ENCODE measurements around the gene DHX38.

GRCh38 chr16:70602916-70603115 lies 43.5 kb upstream of the IL34 start:
- PRO-cap = unidirectional peak, minus-strand start at chr16:70603030

DNA sequence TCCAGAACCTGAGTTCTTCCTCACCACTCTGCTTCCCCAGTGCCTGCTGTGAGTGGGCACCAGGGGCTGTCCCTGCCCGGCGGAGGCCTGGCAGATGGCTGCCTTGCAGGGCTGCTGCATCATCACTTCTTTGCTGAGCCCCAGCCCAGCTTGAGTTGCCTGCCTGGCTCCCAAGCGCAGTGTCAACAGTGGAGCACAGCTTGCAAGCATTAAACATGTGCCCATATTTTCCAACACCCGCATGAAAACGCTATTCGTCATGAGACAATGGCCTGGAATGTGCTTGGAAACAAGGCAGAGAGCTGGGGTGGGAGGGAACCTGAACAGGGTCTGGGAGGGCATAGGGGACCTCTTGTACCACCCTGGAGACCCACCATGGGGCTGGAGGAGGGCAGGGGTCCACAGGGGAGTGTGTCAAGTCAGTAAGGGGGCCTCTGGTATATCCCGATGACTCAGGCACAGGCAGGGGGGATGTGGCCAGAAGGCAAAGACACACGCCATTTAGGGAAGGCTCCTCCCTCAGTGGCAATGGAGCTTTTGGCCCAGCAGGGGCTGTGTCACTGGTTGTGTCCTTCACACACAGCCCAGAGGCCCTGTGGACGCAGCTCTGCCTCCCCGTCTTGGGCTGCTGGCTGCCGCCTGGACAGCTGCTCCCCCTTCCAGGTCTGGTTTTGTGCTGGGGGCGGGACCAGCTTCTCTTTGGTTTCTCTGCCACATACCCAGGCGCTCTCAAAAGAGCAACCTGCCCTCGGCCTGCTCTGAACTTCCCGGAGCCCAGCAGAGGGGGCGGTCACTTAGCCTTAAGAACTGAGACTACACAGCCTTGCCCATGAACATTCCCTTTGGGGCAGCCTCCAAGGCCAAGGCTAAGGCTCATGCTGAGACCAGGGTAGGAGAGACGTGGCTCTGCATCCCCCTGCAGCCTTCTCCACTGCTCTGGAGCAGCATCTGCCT lies 17.4 kb upstream of the MTSS2 start:
- PRO-cap = bidirectional peak, plus-strand start at position 188 of the sequence, minus-strand start at position 180 of the sequence

GRCh38 chr16:71524845-71525493 lies 1.3 kb upstream of the CHST4 start:
- PRO-cap = no peak

- PRO-cap = no peak
Observed at GRCh38 chr16:71558235-71558682, 18.6 kb downstream of the TAT start.

- PRO-cap = no peak
Observed at GRCh38 chr16:71594063-71594498, 17.2 kb upstream of the TAT start.

GRCh38 chr16:71684250-71684767 lies 40.2 kb downstream of the PHLPP2 start:
- PRO-cap = no peak

DNA sequence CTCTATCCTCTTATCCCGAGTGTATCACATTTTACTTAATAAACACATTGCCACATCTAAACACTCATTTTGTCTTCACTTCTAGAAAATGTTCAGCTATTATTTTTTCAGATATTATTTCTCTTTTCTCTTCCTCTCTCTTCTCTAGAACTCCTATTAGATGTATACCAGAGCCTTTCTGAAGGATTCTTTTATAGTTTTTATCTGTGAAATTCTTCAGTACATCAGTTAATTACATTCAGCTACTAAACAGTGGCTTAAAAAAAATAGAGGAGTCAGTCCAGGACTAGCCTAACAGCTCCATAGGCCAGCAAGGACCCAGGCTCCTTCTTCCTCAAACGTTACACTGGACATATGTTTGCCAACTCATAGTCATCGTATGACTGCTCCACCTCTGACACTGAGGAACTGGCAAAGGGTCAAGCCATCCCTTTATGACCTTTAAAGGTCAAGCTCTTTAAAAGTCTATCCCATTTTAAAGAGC lies 36.8 kb downstream of the PHLPP2 start:
- PRO-cap = no peak

GRCh38 chr16:71761934-71762593 lies 37.6 kb upstream of the PHLPP2 start:
- PRO-cap = no peak

- PRO-cap = bidirectional peak, plus-strand start at chr16:71808398, minus-strand start at chr16:71808317
Observed at GRCh38 chr16:71807918-71808579, 585 bp downstream of the AP1G1 start.

DNA sequence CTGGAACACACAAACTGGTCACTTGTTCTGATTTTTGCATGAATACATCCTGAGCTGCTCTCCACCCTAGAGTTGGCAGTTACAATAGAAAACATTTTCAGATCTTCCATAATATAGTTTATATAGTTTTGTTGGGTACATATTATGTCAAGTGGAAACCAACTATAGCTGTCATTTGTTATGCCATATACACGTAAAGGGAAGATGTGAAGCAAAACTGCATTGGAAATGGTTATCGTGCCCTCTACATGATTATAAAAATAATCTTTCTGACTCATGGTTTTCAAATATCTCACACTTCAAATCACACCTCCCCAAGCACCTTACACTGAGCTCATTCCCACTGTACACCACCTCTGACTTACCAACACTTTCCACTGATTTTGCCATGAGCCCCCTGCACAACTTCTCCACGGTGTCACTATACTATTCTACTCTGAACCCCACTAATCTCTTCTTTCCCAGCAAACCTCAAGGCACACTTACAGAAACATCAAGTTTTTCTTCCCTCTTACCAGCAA lies 18.9 kb downstream of the ZNF821 start:
- PRO-cap = no peak

DNA sequence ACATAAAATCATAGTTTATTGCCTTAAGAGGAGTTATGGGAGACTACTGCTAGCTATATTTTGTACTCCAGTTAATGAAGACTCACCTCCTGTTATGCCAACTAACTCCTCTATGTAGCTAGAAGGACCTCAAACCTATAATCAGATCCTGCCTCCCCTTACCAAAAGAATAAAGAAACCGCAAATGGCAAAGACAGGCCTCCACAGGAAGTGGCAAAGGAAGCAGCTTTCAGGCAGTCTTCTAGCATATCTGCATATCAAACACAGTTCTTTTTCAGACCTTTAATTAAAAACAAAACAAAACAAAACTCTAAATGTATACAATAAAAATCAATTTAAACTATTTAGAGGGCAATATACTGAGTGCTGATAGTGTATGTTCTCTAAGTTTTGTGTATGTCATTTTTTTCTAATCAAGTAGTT lies 2.8 kb downstream of the ZNF821 start:
- PRO-cap = no peak

DNA sequence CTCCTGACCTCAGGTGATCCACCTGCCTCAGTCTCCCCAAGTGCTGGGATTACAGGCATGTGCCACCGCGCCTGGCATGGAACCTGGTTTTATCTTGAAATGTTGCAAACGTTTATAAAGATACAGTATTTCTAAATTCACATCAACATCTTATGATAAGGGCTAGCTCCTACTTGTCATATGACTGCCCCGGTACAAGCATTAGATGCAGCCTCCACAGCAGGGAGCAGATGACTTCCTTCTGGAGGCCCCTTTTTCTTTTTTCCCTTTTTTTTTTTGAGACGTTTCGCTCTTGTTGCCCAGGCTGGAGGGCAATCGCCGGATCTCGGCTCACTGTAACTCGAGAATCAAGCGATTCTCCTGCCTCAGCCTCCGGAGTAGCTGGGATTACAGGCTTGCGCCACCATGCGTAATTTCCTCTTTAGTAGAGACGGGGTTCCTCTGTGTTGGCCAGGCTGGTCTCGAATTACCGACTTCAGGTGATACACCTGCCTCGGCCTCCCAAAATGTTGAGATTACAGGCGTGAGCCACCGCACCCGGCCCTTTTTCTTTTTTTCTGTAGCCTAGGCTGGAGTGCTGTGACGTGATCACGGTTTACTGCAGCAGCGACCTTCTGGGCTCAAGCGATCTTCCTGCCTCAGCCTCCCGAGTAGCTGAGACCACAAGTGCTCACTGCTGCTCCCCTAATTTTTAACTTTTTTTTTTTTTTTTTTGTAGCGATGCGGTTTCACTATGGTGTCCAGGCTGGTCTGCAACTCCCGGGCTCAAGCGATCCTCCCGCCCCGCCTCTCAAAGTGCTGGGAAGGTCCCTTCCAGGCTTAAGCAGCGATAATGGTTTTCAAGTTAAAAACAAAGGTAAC lies 1.1 kb upstream of the IST1 start:
- PRO-cap = no peak

DNA sequence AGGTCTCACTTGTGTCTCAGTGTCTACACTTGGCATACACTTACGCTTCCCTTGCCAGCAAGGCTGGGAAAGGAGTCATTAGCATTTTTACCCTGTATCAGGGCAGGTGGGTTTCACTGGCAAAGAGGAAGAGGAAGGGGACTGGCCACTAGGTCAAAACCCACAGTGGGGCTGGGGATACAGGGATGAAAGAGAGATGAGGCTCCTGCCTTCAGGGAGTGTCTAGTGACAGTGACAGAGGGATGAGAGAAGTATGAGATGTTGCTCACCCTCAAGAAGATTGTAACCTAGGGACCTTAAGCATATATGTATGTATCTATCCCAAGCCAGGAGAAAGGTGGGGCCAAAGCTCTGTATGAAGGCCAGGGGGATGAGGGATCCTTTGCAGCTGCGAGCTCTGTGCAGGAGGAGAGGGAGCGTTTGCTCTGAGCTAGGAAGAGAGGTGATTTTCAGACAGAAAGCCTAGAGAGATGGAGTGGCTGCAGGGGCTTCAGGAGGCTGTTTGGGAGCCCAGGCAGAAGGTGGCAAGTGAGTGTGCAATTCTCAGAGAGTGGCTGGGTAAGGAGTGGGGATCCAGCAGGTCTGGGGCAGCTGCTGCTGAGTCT lies 7.7 kb downstream of the DHODH start:
- PRO-cap = no peak

DNA sequence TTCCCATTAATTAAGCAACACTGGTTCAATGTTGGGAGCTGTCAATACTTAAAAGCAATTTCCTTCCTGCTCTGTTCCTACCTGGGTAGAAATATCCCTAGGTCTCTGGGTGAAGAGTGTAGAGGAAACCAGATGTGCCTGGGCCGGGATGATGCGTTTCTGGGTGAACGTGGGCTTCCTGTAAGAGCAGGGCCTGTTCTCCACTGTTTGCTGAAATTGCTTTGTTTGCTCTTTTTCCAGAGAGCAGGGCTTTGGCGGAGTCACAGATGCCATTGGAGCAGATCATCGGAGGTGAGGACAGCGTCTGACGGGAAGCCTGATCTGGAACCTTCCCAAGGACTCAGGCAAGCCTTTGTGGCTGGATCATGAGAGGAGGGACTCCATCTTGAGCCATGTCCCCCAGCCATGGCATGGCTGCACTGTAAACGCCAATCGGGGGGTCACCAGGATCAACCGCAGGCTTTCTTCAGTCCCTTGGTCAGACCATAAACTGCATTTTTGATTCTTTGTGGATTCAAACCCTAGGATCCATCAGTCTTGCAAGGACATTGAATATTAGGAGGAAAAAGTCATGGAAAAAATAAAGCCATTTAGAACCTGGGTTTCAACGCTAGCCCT lies 15.5 kb downstream of the DHODH start:
- PRO-cap = no peak

- PRO-cap = no peak
Observed at GRCh38 chr16:72027550-72028389, 19.2 kb downstream of the DHODH start.

DNA sequence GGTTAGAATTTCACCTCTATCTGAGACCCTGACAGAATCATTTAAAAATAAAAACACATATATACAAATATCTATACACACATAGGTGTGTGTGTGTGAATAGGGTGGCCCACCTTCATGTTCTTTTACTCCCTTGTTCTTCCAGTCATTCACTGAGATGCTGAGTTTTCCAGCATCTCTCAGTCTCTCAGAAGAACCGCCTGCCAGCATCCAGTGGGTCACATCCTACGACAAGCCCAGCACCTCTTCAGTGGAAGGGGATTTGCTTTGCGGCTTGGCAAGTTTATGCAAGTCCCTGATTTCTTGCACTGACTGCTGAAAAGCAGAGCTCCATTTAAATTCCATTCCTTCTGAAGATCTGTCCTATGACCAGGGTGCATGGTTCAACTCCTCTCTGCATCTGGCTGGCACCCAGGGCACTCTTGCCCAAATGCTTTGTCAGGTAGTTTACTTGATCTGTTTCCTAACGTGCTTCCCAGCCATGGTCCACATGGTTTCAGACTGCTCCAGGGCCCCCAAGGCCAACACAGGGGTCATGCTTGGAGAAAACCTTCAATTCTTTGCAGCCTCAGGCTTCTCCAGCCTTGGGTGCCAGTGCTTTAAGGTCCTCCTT lies 11.4 kb upstream of the HP start:
- PRO-cap = no peak

GRCh38 chr16:72084654-72085596 lies 8.5 kb downstream of the TXNL4B start:
- PRO-cap = no peak

DNA sequence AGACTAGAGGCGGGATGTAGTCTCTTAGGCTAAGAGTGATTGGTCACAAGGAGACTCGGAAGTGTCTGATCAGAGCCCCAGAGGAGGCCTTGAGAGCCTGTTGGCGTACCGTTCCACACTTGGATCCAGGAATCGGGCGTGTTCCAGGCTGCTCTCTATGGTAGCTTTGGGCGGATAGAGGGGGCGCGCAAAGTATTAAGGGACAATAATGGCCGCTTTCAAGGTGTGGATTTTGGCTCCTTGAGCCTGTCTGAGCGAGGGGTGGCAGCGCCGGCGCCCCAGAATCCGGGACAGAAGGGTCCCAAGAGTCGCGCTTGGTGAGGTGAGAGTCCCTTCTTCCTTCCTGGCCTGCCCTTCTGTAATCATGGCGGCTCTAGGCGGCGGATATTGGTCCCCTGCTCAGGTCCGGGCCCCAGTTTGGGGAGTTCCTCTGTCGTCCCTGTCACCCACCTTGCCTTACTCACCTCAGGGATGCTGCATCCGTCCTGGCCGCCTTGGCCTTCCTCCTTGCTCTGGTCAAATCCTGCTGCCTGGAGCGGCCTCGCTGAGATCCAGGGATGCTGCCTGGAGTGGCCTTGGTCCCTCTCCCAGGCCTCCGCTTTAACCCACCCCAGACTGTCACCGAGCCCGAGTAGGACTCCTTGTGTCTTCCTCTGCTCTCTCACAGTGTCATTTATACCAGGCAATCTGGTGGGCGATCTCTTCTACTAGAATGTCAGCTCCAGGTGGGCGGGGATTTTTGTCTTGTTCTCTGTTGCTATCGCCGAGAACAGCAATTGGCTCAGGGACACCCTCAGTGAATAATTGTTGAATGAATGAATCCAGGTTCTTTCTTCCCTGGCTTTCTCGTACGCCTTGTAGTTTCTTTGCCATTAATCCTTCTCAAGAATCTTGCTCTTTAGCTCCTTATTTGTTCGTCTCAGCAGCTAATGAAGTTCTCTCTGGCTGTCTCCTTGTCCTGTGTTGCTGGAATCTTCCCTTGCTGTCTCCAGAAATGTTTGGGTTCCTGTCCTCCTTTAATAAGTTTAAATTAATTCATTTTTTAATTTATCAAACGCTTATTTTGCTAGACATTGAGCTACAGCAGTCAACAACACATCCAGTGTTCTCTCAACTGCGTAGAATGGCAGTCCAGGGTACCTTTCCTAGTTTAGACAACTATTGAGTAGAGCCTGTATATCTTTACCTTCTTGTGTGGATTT lies at the start of gene DHX38:
TSS of gene DHX38 (plus strand) at position 118 of the 1,202 bp plus-strand sequence.
- PRO-cap = bidirectional peak, plus-strand start at position 118 of the sequence, minus-strand start outside the sequence; bidirectional peak, plus-strand start at position 332 of the sequence, minus-strand start at position 358 of the sequence

DNA sequence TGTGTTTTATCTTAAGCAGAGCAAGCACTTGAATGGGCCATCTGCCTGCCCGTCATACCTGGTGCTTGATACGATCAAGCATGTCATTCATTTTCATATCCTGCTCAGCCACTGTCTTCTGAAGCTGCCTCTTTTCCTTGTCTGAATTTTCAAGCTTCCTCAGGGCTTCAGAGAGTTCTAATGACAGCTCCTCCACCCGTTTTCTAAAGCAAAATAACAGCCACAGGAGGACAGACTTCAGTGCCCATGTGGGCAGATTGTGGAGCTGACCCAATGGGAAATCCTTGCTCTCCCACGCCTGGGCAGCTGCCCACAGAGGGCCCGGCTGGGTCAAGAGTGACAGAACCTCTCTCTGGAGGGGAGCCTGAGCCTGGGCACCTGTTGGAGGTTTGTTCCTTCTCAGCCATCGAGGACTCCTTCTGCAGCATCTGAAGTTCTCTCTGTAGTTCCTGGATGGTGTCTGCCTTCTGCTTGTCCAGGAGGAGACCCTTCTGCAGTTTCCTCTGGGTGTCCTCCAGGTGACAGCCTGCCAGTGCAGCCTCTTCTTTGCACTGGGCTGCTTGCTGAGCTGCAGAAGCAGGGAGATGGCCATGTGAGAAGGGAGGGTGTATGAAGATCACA lies 36.6 kb downstream of the DHX38 start:
- PRO-cap = no peak

GRCh38 chr16:72428581-72429472 lies 256.9 kb upstream of the PMFBP1 start:
- PRO-cap = no peak